Left colon (tissue), 1 donor: ENCODE measurements around a stretch of chr14.

- PRO-cap, result no peak
These were observed 65.6 kb downstream of the FBXO34 start for GRCh38 chr14:55336819-55337185.

GRCh38 chr14:55666856-55667438 is 86.9 kb downstream of the KTN1 start:
- PRO-cap, result no peak

- PRO-cap, result no peak
These were observed 204.7 kb upstream of the PELI2 start for GRCh38 chr14:55913443-55914068.

DNA sequence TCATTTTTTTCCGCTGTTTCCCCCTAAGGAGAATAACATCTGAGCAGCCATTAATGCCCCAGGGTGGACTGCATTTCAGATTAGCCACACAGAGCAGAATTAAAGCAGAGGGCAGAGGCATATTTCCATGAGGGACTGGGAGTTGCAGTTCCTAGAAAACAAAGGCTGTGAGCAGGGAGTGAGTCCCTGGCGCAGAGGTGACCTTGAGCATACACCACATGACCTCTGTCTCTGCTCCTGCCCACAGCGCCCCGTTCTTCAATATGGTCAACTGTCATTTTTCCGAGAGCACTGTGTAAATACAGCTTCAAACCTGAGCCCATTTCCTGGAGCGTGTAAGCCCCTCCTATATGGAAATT is 192.3 kb upstream of the PELI2 start:
- PRO-cap, result no peak

DNA sequence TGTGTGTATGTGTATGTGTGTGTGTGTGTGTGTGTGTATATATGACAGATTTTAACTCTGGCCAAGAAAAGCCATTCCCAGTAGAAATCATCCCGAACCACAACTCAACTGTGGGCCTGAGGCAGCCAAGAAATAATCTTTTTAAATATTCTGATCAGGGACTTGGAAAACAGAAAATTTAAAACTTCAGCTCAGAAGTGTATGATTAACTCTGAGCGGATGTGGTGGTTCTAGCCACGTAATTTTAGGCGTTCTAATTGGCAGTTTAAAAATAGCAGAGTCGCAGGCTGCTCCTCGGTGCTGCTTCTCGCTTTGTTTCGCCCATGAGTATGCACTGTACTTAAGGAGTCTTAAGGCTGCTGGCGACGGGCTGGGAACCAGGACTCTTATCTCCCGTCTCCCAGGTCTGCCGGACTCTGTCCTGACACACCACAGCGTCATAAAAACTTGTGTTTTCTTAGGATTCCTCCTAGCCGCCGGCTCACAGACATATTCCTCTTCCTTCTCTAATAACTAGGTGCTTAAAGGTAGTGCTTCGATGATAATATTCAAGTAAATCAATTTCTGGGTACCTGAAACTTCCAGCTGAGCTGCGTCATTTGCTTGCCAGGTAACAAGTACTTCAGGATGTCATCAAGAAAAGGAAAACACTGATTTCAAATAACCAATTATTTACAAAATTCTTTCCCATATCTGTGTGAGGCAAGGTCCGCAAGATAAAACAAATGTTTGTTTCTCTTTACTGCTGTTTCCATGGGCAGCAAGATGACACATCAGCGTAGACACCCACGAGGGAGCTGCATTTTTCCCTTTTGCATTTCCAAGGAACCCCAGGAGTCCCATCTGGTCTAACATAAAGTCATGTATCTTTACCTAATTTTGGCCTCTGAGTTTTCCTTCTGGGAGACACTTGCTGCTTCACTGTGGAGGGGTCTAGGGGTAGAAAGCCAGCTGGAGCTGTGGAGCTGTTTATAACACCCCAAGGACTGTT is 113.2 kb upstream of the PELI2 start:
- PRO-cap, result unidirectional peak, minus-strand start at position 314 of the sequence

- PRO-cap, result no peak
These were observed 2.1 kb downstream of the PELI2 start for GRCh38 chr14:56120086-56120871.

DNA sequence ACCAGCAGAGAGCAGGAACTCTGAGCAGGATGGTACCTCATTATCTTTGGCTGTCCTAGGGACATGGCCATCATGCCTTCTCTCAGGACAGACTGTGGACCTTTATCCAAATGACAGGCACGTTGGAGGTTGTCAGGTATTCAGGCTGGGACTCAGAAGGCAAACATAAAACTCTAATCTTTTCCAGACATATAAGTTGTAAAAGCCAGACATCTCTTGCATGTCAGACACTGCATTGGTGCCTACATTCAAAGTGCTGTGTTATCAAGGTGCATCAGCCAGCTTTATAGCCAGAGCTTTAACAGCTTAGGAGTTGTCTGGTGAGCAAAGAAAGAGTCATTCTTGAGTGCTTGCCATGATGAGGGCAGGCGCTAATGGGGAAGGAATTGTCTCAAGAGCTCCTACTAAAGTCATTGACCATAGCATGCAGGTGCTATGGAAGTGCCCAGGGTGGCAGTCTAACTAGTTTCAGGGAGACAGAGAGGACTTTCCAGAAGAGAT is 89.6 kb downstream of the PELI2 start:
- PRO-cap, result no peak

GRCh38 chr14:56216971-56217410 is 98.8 kb downstream of the PELI2 start:
- PRO-cap, result no peak

GRCh38 chr14:56252277-56252883 is 134.2 kb downstream of the PELI2 start:
- PRO-cap, result no peak

DNA sequence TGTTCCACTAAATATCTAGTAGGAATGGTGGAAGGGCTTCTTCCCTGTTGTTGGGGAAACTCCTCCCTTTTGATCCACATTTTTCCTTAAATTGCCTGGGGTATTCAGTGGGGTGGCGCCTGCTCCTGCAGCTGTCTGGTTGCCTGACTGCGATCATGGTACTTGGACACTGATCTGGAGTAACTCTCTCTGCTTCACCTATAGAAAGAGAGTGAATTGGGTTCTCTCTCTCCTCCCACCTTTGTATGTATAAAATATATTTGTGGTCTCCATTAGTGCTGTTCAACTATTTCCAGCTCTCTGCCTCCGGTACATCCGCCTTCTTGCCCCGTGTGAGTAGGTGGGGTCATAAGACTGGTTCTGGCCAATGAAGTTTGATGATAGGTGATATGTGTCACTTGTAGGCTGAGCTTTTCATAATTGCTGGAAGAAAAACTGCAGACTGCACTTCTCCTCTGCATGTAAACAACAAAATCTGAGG is 210.5 kb downstream of the EXOC5 start:
- PRO-cap, result no peak

- PRO-cap, result no peak
These were observed 709 bp downstream of the AP5M1 start for GRCh38 chr14:57269623-57269736.

GRCh38 chr14:57702657-57702856 is 163.3 kb downstream of the SLC35F4 start:
- PRO-cap, result no peak

GRCh38 chr14:58078010-58078547 is 73.9 kb downstream of the ARMH4 start:
- PRO-cap, result no peak

GRCh38 chr14:58299742-58300385 is 1.5 kb downstream of the ARID4A start:
- PRO-cap, result no peak

DNA sequence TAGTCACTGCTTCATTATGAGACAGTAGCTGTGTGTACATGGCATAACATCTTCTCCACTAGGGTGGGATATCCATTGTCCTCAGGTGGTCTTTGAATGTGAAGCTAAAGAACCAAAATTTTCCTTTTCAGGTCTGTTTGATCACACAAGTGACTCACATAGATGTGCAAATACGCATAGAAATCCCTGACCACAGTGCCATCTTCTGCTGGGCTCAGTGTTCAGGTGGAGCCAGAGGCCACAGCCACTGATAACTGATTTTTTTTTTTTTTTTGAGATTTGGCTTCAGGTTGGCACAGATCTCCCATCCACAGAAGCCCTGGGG is 125.7 kb downstream of the DAAM1 start:
- PRO-cap, result no peak

GRCh38 chr14:59363292-59364073 is 101.7 kb downstream of the GPR135 start:
- PRO-cap, result no peak

DNA sequence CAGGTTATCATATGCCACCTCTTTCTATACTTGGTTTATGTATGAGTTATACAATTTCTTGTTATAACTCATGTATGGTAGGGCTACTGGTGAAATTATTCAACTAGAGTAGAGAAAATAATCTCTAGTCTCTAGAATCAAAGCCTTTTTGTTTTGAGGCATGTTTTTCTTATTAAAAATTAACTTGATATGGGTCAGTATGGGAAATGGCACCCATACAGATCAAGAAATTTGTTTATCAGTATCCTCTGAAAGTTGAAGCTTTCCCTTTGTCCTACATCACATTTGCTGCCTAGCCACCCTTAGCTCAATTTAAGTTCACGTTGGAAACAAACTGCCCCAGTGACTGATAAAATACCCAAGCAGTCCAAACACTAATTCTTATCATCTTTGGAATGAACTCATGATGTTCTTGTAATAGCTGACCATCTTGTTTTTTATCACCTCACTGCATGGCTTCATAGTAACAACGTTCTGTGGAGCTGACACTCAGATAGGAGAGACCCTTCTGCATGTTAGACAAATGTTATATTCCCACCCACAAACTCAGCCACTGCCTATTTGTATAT is 93.5 kb downstream of the GPR135 start:
- PRO-cap, result no peak

DNA sequence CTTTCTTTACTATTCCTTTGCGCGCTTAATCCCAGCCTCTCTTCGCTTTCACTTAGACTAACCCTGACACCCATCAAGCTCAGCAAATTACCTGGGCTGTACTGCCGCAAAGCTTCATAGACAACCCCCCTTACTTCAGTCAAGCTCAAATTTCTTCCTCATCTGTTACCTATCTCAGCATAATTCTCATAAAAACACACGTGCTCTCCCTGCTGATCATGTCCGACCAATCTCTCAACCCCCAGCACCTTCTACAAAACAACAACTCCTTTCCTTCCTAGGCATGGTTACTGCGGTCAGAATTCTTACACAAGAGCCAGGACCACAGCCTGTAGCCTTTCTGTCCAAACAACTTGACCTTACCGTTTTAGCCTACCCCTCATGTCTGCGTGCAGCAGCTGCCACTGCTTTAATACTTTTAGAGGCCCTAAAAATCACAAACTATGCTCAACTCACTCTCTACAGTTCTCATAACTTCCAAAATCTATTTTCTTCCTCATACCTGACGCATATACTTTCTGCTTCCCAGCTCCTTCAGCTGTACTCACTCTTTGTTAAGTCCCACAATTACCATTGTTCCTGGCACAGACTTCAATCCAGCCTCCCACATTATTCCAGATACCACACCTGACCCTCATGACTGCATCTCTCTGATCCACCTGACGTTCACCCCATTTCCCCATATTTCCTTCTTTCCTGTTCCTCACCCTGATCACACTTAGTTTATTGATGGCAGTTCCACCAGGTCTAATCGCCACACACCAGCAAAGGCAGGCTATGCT is 17.7 kb downstream of the GPR135 start:
- PRO-cap, result no peak

- PRO-cap, result no peak
These were observed 11.5 kb downstream of the CCDC175 start for GRCh38 chr14:59565074-59565514.

DNA sequence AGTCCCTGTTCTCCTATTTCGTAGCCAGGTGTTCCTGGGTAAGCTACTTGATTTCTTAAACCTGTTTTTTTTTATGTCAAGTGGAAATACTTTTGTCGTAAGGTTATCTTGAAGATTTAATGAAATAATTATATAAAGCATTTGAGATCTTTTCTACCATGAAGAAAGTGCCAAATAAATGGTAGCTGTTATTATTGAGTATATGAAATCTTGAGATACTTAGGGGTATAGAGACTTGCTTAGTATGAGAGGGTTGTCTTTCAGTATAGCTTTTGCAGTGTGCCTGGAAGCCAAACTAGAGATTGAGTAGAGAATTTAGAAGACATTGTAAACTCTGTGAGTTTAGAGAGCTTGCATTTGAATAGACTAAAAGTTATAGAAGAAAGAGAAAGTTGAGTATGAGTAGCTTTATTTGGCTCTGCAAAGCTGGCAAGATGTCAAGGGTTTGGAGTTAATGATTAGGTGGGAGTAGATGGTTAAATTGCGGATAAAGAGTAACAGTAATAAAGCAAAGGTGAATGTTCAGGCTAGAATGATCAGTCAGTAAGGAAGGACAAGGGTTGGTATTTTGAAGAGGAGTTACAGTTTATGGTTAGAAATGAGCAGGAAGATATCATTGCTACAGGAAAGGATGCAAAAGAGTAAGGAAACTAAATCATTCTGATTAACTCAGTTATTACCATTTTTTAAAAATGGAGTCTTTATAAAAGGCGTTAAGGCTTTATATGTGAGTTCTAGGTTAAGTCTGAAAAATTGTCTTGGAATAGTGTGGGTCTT is 5.1 kb downstream of the PPM1A start:
- PRO-cap, result no peak